Smooth muscle cell (in vitro differentiated cells): ENCODE measurements around a stretch of chr6.

DNA sequence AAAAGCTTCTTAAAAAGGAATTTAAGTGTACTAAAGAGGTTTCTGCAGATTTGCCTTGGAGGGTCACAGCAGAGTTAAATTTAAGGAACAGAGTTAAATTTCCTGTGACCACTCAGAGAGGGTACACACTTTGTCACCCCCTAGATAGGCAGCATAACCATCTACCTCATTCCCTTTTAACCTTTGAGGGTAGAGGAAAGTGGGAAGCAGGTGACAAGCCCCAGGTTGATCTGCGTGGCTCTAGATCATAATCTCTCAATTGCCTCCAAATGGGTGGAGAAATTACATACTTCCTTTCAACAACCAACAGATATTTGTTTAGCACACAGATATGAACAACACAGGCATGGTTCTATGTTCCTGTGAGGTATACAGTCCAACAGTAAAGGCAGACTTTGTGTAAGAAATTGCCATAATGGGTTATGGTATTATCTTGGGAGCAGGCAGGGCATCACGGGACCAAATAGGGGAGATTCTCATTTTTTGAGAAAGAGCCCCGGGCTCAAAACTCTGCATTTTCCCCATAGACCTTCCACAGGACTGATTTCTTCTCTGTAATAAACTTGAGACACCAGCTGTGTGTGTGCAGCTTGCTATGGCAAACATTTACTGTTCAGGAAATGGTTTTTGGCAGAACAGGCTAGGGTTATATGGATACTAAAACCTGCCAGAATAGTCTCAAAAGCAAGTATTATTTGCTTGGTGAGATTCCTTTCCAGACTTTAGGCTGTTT is 126.3 kb downstream of the CD164 start:
- RAMPAGE, long total RNA = no peak

GRCh38 chr6:109317118-109317381 is 65.2 kb downstream of the CD164 start:
- RAMPAGE, long total RNA = no peak

DNA sequence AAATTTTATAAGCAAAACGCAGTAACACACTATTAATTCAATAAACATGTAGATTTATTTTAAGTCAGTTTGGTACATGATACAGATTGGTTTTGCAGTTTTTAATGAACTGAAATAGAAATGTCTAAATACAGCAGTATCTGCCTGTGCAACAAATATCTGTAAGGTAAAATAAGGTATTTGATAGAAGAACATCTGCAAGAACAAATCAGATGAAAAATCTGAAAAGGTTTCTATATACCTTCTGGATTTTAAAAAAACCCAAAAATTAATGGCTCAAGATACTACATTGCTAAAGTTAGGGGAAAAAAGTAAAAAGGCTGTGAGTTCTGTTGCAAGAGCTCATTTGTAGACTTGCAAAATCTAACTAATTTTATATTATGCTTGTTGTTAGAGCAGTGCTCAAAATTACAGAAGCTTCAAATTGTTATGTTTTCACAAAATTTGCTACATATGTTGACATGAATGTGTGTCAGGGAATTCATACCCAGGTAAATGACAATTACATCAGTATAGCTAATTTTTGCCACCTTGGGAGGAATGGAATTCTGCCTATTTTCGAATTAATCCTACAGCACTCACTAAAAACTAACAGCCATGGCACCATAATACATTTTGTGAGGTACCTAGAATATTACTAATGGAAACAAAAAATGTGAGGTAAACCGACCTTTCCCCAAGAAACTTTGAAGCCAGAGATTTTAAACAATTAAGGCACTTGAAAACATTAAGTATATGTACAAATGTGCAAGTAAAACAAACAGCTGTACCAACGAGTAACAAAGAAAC is 15.6 kb downstream of the CD164 start:
- RAMPAGE, long total RNA = no peak

GRCh38 chr6:109439649-109440150 is 728 bp downstream of the PPIL6 start:
- RAMPAGE, long total RNA = no peak

DNA sequence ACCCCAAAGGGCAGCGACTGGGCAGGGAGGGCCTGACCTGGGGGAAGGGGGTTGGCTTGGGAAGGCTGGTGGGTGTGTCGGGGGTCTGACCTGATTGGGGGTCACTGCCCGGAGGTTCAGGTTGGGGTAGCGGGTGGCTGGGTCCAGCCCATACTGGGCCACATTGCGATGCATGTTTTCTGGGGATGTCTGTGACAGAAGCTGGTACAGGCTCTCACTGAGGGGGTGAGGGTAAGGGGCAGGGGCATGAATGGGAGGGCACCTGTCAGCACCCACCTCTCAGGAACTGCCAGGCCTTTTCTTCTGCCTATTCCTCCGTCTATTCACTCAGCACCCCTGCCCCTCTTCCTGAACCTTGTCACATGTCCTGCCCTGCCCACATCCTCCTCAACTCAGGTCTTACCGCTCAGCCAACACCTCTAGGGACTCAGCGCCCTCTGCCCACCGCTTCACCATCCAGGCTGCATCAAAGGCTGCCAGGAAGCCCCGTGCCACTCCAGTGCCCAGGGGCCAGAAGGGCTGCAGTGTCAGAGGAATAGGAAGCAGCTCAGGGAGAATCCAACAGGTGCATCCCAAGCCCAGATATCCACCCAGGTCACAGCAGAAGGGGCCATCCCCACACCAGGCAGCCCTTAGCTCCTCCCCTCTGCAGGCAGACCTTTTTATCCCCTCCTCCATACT is 5.9 kb downstream of the MICAL1 start:
- RAMPAGE, long total RNA = no peak

DNA sequence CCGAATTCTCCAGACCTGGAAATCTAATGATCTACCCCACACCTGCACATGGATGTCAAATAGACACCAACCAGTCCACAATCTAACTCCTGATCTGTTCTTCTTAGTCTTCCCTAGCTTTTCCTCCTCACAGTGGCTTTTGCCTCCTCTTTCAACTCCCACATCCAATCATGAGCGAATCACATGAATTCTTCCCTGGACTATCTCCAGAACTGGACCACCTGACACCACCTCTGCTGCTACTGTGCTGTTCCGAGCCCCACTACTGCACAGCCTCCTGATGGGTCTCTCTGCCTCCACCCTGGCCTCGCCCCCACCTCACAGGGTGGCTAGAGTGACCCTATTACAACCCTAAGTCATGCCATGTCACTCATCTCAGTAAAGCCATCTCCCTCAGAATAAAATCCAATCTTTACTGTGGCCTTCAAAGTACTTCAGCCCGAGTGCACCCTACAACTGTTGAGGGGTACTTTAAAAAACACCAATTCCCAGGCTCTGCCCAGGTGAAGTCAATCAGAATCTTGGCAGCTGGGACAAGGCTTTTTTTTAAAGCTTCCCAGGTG is 10.3 kb downstream of the ZBTB24 start:
- RAMPAGE, long total RNA = no peak

DNA sequence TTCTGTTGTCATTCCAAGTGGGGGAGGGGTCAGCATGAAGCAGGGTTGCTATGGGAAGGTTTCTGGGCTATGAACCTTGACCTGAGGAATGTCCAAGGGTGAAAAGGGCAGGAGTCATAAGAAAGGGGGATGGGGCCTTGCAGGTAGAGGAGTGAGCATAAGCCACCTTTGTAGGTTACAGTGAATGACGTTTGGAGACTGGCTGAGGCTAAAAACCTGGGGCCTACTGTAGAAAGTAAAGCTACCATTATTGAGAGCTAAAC is 3.0 kb downstream of the METTL24 start:
- RAMPAGE, long total RNA = no peak

DNA sequence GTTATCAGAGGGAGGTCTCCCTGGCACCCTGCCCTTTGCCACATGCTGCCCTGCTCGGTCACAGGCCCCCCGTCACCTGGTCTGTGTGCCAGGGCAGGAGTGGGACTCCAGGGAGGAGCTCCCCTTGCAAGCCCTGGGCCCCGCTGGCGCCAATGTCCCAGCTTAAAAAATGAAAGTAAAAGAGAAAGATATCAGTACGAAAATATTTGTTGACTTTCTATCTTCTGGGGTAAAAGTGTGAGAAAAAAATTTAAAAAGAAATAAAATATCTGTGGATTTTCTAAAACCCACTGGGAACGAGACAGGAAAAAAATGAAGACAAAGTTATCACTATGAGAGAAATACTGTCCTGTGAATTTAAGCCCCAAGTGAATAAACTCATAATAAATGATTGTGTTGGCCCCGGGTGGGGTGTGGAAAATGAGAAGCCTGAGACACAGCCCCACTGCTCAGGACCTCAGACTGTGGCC is 68.2 kb upstream of the SLC22A16 start:
- RAMPAGE, long total RNA = no peak

GRCh38 chr6:110547295-110547709 is 70.9 kb upstream of the SLC22A16 start:
- RAMPAGE, long total RNA = no peak

DNA sequence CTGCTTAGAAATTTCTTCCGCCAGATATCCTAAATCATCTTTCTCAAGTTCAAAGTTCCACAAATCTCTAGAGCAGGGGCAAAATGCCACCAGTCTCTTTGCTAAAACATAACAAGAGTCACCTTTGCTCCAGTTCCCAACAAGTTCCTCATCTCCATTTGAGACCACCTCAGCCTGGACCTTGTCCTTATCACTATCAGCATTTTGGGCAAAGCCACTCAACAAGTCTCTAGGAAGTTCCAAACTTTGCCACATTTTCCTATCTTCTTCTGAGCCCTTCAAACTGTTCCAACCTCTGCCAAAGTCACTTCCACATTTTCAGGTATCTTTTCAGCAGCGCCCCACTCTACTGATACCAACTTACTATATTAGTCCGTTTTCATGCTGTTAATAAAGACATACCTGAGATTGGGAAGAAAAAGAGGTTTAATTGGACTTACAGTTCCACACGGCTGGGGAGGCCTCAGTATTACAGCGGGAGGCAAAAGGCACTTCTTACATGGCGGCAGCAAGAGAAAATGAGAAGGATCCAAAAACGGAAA is 43.4 kb downstream of the CDK19 start:
- RAMPAGE, long total RNA = no peak

DNA sequence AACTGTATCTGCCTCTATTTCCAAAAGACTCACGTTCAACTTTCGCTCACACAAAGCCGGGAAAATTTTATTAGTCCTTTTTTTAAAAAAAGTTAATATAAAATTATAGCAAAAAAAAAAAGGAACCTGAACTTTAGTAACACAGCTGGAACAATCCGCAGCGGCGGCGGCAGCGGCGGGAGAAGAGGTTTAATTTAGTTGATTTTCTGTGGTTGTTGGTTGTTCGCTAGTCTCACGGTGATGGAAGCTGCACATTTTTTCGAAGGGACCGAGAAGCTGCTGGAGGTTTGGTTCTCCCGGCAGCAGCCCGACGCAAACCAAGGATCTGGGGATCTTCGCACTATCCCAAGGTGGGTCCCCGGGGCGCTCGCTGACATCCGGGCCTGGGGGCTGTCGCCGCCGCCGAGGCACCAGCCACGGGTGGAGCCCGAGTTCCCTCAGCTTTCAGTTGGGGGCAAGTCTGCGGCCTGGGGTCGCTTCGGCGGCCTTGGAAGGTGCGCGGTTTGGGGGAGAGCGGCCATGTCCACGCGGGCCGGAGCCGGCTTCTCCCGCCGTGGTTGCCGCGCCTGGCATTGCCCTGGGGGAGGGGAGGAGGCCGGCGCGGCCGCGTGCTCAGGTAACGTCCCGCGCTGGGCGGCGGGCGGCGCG is 405 bp downstream of the AMD1 start:
- RAMPAGE, long total RNA = no peak

- RAMPAGE, long total RNA = no peak
Observed at GRCh38 chr6:111075993-111076518, 11.2 kb upstream of the SLC16A10 start.

DNA sequence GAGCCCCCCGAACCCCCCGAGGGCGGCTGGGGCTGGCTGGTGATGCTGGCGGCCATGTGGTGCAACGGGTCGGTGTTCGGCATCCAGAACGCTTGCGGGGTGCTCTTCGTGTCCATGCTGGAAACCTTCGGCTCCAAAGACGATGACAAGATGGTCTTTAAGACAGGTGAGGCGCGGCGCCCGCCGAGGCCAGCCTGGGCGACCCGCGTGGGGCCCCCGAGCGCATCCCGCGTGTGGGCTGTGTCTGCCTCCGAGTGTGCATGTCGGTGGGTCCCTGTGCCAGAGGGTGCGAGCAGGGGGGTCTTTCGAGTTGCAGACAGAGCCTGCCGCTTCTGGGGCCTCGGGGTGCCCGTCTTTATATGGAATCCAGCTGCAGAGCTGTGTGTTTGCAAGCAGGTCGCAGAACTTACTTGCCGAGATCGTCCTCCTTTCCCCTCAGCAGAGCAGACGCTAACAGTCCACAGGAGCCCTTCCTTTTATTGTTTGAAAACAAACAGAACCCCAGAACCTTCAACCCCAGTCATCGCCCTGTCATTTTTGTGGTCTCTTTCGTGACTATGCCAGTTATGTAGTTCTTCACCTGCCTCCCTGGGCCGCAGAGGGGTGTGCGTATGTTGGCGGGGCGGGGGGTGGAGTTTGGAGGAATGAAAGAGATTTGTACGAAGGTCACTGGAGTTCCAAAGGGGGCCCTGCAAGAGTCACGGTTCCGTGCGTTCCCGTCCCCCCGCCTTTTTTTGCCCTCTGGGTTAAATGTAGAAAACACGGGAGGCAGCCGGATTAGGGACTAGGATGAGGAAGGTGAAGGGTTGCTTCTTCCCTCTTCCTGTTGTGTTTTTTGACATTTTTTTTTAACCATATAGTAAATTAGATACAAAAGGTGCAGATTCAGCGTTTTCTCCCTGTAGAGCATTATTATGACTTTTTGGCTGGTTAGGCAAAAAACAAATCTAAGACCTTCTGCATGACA is 910 bp downstream of the SLC16A10 start:
- RAMPAGE, long total RNA = no peak

DNA sequence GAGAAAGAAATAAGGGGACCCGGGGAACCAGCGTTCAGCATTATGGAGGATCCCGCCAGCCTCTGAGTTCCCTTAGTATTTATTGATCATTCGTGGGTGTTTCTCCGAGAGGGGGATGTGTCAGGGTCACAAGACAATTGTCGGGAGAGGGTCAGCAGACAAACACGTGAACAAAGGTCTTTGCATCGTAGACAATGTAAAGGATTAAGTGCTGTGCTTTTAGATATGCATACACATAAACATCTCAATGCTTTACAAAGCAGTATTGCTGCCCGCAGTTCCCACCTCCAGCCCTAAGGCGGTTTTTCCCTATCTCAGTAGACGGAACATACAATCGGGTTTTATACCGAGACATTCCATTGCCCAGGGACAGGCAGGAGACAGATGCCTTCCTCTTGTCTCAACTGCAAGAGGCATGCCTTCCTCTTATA is 3.9 kb upstream of the MFSD4B start:
- RAMPAGE, long total RNA = no peak

DNA sequence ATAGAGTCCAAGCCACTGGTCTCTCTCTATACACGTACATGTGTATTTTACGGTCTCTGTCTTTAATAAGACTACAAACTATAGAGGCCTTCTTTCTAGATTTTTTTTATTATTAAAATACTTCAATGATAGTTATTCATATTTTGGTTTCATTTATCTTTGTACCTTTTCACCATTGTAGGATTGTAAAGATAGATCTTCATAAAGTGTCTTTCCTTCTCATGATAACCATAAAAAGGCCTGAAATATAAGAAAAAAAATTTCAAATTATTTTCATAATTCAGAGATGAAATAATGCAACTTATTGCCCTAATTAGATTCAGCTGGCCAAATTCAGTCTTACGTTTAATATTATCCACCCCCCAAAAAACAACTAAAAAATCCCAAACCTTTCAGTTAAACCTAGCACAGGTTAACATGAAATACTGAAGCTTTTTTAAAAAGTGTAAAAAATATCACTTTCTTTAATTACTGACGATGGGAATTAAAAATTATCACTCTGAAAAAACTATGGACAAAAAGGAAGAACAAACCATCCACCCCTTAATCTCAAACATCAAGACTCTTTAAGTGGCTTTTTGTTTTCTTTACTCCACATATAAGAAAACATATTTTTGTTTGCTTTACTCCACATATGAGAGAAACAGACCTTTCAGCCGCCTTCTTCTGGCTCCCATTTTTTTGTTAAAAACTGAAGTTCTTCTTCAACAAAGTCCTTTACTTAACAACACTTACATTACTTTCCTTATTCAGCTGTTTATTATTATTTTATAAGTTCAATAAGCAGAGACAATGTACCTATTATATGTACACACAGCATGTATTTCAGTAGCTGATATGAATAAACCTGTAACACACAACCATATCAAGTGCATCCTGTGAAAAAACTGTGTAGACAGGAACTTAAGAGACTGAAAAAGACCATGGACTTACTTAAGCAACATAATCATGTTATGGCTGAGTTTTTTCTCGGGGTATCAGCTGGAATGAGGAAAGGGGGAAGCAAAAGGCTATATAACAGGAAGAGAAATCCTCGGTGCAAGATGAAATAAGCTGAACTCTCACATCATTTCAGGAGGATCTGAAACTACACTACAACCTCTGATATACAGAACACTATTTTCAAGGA is 71.3 kb downstream of the REV3L start:
- RAMPAGE, long total RNA = no peak

GRCh38 chr6:111478072-111478537 is 4.9 kb downstream of the REV3L start:
- RAMPAGE, long total RNA = no peak

DNA sequence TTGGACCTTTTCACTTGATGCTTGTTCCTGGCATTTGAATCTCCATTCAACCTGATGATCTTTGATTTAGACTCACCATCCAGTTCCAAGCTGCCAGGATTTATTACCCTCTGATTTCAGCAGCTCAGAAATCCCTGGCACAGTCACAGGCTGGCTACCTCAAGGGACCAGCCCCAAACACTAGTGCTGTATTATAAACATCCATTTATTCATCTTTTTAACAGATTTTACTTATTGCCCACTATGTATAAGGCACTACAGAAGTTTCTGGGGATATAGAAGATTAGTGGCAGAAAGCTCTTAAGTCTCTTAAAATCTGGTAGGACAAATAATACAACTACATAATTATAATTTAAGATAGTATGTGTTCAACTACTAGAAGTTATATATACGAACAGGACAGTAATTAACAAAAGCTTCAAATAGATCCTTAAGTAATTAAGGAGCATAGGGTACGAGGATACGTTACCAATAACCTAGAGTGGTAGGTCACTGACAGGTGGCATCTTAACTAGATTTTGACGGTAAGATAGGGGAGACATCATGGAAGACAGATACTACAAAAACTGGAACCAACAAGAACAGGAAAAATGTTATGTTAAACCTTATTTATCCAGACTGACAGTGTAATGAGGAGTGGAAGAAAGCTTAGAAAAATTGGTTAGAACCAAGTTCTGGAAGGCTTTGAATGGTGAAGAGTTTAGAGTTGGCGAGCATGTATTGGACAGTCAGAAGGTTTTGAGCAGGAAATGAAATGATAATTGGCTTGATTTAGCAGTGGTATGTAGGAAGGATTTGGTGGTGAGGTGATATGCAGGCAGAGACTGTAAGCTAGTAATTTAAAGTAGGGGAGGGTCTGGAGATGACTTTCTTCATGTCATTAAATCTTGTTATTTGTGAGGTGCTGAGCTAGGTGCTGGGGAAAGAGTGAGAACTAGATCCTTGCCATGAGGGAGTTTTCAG is 15.5 kb upstream of the REV3L start:
- RAMPAGE, long total RNA = no peak

- RAMPAGE, long total RNA = no peak
Observed at GRCh38 chr6:111540831-111541361, 57.9 kb upstream of the REV3L start.

- RAMPAGE, long total RNA = no peak
Observed at GRCh38 chr6:111559307-111560158, 46.1 kb downstream of the TRAF3IP2 start.

- RAMPAGE, long total RNA = no peak
Observed at GRCh38 chr6:111589274-111590068, 16.2 kb downstream of the TRAF3IP2 start.